Melanocyte of skin (primary cell): ENCODE measurements around the genes C13orf42 and TMEM272.

DNA sequence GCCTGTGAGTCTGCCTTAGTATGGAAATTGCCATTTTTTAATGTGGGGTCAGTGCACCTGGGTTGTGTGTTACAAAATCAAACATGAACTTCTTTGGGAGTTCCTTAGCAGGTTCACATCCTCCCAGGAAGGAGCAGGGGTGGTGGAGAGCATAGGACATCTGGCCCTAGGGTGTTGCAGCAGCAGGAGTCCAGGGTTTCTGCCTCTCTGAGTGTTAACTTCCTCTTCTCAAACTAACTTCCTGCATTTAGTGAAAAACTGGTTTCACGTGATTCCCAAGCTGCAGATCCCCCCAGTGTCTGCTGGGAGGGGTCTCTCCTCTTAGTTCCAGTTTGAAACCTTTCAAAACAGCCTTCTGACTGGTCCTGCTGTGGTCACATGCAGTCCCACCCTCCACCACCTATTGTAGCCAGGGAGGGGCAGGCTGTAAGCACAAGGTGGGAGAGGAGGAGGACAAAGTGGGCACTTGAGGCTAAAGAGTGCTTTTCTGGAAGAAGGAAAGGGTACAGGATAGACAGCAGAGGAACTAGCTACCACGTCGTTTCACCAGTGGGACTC, 7.2 kb downstream of the RNASEH2B start:
- CAGE, long polyA plus RNA, 2 experiments, result no peak in any of the 2 experiments

DNA sequence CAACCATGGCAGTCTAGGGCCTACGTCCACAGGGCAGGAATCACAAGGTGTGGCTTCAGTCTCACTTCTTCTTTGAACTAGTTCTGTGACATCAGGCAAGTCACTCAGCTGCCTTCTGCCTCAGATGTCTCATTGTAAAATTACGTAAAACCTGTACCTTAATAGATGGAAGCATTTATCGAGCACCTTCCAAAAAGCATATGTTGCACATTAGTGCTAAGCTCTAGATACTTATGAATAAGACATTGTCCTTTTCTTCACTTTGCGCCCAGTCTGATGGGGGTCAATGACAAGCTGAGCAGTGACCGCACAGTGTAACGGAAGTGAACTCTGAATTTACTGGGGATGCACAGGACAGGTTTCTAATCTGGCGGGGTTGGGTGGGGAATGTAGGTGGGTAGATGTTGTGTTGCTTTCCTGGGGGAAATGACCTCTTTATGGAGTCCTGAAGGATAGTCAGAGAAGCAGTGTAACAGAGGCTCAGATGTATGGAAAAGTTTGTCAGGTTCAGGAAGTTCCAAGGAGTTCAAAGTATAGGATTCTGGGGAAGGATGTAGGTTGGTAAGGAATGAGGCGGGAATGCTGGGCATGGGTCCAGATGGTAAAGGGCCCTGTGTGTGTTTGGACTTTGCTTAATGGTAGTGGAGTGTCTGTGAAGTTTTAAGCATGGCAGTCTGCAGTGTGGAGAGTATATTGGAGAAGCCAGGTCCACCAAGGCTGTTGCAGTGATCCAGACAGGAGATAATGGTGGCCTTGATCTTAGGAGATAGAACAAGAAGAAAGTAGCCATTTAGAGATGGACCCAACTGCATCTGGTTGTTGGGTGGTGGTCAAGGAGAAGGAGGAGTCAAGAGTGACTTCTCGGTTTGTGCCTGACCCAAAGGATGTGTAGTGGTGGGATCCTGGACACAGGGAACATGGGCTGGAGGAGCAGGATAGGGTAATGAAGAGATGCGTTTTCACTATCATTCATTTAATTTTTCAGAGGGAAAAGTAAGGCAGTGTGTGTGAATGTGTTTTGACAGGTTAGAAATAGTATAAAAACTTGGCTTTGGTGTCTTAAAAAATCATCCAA, 25.9 kb downstream of the RNASEH2B start:
- CAGE, long polyA plus RNA, 2 experiments, result no peak in any of the 2 experiments

DNA sequence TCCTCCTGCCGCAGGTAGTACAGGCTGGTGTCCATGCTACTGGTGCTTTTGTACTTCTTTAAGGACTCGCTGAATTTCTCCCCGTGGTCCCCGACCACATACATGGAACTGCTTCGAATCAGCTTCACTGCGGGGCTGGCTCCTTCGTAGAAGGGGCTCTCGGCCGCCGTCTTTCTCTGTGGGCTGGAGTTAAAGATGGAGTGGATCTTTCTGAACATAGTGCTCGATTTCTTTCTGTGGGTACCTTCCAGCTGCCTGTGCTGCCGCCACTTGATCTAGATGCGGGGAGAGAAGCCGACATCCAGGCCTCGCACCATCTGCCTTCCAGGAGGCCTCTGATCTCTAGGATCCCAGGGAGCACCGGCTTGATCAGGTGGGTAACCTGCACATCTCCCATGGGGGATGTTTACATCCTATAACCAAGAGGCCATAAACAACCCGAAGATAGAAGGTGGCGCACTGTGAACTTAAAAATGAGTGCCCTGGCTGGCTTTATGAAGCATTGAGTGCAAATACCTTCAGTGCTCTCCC, at the start of gene C13orf42:
C13orf42 (minus strand) TSS at position 283 of the 531 bp plus-strand sequence.
- CAGE, long polyA plus RNA, 2 experiments, result no peak in any of the 2 experiments

DNA sequence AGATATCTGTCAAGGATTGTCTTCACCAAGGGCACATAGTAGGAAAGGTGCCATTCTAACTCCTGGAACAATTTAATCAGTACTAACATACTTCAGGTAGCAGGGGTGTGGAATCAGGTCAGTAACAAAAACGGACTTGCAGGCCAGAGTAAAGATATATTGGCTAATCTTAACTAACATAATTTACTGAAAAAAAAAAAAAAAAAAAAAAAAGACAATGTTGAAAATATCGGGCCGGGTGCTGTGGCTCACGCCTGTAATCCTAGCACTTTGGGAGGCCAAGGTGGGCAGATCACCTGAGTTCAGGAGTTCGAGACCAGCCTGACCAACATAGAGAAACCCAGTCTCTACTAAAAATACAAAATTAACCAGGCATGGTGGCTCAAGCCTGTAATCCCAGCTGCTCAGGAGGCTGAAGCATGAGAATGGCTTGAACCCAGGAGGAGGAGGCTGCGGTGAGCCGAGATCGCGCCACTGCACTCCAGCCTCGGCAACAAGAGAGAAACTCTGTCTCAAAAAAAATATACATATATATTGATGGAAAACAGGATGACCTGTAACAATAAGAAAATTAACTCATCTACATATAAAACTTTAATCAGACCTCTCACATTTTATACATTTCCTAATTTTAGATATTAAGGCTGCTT, 5.2 kb downstream of the INTS6 start:
- CAGE, long polyA plus RNA, 2 experiments, result no peak in any of the 2 experiments

DNA sequence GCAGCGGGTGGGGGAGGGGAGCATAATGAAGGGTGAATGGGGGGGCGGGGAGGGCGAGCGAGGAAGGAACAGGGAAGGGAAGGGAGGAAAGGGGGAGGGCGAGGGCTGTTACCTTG, 1.1 kb downstream of the INTS6 start:
- CAGE, long polyA plus RNA, 2 experiments, result no peak in any of the 2 experiments

DNA sequence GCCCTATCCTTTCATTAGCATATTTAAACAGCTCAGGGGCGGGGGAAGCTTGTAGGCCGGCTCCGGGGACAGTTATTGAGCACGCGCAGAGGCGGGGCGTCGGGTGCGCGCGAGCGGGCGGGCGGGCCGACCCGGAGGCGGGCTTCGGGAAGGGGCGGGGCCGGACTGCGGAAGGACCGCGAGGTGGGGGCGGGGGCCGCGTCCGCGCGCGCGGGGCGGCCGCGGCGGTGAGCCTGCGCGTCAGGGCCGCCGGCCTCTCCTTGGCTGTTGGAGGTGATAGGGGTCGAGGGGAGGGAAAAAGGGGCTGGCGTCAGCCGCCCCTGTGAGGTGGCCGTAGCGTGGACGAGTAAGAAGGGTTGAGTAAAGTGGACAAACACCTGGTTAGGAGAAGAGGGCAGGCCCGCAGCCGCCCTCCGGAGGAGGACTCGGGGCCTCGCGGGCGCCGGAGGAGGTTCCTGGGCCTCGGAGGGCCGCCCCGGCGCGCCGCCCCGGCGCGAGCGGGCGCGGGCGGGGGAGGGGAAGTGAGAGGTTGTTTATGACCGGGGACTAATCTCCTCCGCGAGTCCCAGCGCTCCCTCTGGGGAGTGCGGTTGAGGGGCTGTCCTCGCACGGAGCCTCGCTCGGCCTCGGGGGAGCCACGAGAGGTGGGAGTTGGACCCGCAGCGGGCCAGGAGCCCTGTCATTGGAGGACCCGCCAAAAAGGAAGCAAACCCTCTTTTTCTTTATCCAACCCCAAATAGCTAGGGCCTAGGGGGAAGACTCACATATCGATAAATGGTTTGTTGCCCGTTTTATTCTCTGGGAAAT, 513 bp upstream of the INTS6 start:
- CAGE, long polyA plus RNA, 2 experiments, result no peak in any of the 2 experiments

DNA sequence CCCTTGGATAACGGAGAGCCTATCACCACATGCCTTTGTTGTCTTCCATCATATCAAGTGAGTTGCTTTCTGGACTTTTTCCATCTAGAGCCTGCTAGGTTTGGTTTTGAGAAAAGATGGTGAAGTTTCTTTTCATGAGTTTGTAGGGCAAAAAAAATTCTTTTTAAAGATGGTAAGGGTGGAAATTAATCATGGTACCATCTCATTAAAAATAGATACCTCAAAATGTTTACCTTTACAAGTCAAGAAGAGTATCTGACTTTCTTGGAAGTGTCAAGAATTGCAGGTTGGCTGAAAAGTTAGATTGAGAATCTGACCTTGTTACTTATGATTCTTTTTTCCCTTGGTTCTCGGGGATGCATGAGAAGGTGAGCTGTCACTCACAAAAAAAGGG, 38.3 kb downstream of the DHRS12 start:
- CAGE, long polyA plus RNA, 2 experiments, result no peak in any of the 2 experiments

- CAGE, long polyA plus RNA, 2 experiments, result no peak in any of the 2 experiments
These were observed 10.0 kb downstream of the DHRS12 start for GRCh38 chr13:51793693-51794538.

DNA sequence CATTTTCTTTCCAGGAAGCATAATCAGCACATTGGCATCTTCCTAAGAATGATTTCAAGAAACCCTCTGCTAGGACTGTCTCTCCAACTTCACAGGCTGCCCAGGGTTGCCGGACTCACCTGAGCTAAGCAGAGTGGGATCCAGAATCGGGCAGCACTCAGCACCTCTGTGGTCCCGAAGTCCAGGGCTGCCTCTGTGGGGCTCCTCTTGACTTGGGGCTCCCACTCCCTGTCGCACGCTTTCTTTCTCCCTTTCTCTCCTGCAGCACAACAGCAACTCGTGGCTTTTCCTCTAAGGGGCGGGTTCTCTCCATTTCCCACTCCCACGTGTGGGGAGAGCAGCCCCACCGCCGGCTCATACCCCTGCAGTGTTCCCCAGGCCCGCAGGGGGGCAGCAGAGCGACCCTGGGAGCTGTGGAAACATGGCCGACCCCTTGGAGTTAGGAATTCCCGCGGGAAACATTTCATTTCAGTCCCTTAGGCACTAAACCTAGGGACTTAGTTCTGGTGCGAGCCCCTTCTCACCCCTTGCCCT, at the start of gene TMEM272:
TMEM272 (minus strand) TSS at position 281 of the 534 bp plus-strand sequence.
- CAGE, long polyA plus RNA, 2 experiments, result no peak in any of the 2 experiments

GRCh38 chr13:51942102-51942653, 69.1 kb downstream of the ATP7B start:
- CAGE, long polyA plus RNA, 2 experiments, result no peak in any of the 2 experiments

DNA sequence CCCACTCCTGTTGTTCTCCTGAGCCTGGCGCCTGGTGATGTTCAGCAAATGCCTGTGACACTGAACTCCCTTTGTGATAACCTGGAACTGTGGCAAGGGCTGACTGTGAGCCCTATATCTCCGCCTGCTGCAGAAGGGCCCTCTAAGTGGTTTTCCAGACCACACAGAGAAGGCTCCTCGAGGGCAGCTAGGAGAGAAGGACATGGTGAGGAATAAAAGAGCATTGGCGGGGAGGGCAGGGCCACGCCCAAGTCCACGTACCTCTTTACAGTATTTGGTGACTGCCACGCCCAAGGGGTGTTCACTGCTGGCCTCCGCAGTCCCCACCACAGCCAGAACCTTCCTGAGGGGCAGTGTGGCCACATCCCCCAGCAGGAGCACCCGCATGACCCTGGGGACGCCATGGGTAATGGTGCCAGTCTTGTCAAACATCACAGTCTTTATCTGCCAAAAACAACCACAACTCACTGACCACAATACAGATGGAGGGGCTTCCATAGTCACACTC, 67.3 kb downstream of the ATP7B start:
- CAGE, long polyA plus RNA, 2 experiments, result no peak in any of the 2 experiments

GRCh38 chr13:51959639-51960178, 51.5 kb downstream of the ATP7B start:
- CAGE, long polyA plus RNA, 2 experiments, result no peak in any of the 2 experiments

DNA sequence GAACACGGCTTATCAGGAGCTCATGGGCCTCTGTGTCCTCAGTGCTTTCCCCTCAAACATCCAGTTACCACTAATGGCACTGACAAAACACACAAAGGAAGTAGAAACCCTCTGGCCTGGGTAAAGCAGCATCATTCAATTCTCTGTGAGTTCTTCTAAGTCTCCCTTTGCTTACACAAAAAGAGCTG, 43.7 kb downstream of the ATP7B start:
- CAGE, long polyA plus RNA, 2 experiments, result no peak in any of the 2 experiments

DNA sequence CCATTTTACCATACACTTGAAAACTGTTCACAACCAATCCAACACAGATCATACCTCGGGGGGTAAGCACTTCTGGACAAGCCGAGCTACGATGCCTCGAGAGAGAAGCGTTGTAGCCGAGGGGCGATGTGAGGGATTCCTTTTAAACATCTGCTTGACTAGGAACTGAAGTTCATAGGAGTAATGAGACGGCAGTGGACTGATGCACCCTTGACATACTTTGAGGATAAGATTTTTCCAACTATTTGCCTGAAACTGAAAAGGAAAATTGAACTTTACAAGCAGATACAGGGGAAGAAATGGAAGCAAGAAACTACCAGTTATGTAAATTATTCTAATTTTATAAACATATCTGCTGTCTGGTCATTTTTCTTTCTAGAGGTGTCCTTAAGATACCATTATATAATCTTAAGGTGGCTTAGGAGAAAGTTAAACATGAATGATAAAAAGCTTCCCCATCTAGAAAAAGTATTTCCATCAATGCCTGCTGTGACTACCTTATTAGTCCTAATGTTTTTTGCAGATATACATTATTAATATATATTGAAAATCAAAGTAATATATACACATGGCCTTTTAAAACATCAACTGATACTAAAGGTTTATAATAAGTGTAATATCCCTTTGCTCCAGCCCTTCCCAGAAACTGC, 14.6 kb downstream of the NEK3 start:
- CAGE, long polyA plus RNA, 2 experiments, result no peak in any of the 2 experiments

DNA sequence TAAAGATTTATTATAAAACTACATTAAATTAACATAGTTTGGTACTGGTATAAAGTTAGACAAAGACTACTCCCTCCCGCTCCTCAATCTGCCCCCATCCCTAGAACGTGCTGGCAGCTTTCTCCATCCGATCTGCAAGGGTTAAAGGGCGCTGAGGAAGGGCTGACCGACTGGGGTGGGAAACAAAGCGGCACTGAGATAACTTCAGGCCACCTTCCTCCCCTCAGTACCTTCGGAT, 785 bp upstream of the SUGT1 start:
- CAGE, long polyA plus RNA, 2 experiments, result no peak in any of the 2 experiments

DNA sequence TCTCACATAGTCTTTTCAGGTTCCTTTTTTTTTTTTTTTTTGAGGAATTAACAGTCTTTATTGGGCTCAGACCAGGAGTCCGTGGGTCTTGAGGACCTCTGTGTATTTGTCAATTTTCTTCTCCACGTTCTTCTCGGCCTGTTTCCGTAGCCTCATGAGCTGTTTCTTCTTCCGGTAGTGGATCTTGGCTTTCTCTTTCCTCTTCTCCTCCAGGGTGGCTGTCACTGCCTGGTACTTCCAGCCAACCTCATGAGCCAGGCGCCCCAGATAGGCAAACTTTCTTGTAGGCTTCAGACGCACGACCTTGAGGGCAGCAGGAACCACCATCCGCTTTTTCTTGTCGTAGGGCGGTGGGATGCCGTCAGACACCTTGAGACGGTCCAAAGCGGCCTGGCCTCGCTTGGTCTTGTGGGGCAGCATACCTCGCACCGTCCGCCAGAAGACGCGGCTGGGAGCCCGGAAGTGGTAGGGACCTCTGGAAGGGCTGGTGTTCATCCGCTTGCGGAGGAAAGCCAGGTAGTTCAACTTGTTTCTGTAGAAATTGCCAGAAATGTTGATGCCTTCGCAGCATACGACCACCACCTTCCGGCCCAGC, 1412.1 kb downstream of the OLFM4 start:
- CAGE, long polyA plus RNA, 2 experiments, result no peak in any of the 2 experiments

DNA sequence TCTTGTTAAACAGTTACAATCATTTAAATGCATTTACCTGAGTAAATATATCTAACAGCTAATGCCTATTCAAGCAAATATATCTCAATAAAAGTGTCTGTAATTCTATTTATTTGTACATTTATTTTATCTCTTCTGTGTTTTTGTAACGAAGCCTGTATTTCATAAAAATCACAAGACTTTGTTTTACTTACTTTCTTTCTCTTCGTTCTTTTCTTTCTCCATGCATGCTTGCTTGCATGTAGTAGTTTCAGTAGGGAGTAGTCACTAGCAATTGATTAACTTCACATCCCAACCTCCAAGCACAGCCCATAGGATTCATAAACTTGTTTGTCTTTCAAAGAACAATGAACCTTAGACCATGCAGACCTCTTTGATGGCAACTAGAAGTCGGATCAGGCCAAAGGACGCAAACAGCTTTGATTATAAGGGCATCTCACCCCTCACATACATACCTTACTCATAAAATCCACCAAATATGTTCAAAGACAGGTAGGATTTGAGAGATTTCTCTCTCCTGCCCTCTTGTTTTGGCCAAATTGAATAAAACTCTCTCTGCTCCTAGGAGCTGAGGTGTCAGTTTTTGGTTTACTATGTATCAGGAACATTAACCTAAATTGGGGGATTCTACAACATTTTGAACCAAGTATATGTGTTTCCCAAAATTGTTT, 3.1 kb upstream of the PRR20A start:
- CAGE, long polyA plus RNA, 2 experiments, result no peak in any of the 2 experiments

DNA sequence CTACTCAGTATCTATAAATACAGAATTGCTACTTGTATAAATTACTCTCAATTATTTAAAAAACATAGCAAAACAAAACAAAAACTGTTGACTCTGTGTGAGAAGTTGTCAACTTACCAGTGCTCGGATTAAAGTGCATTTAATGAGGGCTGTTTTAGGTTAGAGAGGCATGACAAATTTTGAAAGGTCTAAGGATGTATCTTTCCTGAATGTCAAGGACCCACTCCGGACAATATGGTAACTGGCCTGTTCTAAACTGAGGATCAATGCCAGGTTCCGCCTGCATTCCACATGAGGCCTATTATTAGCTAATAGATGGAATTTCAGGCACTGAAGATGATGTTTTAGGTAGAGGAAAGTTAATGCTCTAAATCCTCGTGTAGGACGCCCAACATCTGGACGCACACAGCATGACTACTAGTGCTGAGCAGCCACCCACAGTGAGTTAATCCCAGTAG, 150.8 kb downstream of the DIAPH3 start:
- CAGE, long polyA plus RNA, 2 experiments, result no peak in any of the 2 experiments

- CAGE, long polyA plus RNA, 2 experiments, result no peak in any of the 2 experiments
These were observed 249.0 kb upstream of the PCDH20 start for GRCh38 chr13:61664747-61664989.

DNA sequence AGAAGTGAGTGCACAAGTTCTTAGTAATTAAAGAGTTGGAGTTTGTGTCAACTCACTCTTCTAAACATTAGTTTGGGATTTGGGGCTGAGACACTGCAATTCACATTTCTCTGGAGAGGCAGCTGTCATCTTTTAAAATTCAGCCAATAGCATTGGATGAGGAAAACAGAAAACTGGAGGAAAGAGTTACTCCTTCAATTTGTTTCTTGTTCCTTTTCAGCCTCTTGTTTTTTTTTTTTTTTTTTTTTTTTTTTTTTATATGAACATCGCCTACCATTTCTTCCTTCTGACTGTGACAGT, 881.7 kb upstream of the ENSG00000237378 start:
- CAGE, long polyA plus RNA, 2 experiments, result no peak in any of the 2 experiments